SJCRH30 (cell line): ENCODE measurements around the genes ROBO4 and CDON.

GRCh38 chr11:124897507-124898054 is at the start of gene ROBO4:
TSS of gene ROBO4 (minus strand) at chr11:124897865.
- RAMPAGE, long total RNA = no peak

- RAMPAGE, long total RNA = no peak
Measured at GRCh38 chr11:125408151-125408861, 87.8 kb downstream of the FEZ1 start.

- RAMPAGE, long total RNA = no peak
Measured at GRCh38 chr11:125443756-125444400, 52.2 kb downstream of the FEZ1 start.

- RAMPAGE, long total RNA = no peak
Measured at GRCh38 chr11:125455882-125456439, 40.1 kb downstream of the FEZ1 start.

DNA sequence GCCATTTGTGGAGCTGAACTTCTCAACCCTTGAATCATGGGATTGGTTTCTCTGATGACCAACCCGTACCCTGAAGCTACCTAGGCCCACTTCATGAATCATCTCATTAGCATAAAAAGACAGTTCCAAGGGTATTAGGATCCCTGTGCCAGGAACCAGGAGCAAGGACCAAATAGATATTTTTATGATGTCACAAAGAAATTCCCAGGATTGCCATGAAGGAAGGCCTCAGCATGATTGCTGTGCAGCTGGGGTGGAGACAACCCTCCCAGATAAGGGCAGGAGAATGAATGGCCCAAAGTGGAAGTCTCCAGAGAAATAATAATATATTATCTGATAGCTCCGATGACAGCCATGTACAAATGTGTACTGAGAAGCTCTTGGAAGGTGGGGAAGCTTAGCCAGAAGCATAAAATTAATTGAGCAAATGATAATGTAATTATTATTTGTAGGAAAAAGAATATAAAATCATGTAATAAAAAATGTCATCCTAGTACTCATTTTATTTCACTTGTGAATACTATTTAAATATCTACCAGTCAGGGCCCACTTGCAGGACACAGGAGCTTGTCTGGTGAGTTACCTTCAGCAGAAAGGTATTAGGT is 3.8 kb upstream of the ACRV1 start:
- RAMPAGE, long total RNA = no peak

DNA sequence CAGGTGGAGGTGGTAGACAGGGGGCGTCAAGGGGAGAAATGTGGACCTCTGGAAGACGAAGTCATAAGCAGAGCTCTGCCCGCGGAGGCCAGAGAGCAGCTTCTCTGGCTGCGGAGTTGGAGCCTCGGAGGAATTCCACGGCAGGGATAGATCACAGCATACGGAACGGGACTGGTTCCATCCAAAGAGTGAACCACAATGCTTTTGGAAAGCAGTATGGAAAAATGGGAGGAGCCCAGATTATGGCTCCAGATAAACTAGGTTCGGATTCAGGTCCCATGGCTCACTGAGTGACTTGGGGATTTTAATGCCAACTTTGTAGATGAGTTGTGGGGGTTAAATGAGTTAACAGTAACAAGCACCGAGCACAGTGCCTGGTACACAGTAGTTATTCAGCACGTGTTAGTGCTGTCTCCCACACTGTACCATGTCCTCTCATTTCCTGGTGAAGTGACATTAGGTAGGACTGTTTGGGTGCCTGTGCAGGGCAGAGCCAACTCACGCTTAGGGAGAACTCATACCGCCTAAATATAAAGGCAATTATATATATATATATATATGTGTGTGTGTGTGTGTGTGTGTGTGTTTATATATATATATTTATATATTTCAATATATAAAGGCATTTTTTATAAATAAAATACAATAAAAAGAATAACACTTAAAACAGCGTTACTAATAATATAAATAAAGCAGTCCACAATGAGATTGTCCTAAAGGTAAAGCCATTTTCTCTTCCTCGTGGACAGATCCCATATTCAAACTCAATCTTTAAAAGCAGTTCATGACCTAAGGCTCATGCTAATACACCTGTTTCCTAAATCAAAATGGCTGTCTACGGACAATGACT is 12.4 kb downstream of the VSIG10L2 start:
- RAMPAGE, long total RNA = no peak

- RAMPAGE, long total RNA = no peak
Measured at GRCh38 chr11:126061954-126063121, at the start of gene CDON. TSS of gene CDON (minus strand) at chr11:126062866.

GRCh38 chr11:126104367-126104858 is 41.7 kb upstream of the CDON start:
- RAMPAGE, long total RNA = no peak

GRCh38 chr11:126172479-126173258 is 38.8 kb downstream of the RPUSD4 start:
- RAMPAGE, long total RNA = no peak

DNA sequence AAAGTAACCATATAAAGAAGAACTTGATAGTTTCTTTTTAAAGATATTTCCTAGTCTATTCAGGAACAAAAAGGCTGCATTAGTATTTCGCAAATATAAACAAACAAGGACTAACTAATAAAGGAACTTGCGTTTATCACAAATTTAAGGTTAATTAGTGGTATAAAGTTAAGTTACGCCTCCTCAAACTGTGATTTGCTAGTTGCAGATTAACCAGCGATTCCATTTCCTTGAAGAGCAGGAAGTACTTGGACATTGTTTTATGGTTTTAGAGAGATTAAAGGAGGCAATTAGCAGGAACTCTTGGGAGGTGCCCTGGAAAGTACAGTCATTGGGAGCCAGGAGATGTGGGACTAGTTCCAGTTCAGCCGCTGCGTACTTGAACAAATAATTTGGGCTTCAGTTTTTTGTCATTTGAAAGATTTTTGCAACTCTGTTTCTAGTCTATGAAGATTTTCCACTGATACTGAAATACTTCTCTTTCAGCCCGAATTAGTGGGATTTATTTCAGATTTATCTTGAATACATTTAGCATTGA is 3.2 kb downstream of the FAM118B start:
- RAMPAGE, long total RNA = no peak

GRCh38 chr11:126284905-126285160 is 1.9 kb downstream of the TIRAP start:
- RAMPAGE, long total RNA = no peak

DNA sequence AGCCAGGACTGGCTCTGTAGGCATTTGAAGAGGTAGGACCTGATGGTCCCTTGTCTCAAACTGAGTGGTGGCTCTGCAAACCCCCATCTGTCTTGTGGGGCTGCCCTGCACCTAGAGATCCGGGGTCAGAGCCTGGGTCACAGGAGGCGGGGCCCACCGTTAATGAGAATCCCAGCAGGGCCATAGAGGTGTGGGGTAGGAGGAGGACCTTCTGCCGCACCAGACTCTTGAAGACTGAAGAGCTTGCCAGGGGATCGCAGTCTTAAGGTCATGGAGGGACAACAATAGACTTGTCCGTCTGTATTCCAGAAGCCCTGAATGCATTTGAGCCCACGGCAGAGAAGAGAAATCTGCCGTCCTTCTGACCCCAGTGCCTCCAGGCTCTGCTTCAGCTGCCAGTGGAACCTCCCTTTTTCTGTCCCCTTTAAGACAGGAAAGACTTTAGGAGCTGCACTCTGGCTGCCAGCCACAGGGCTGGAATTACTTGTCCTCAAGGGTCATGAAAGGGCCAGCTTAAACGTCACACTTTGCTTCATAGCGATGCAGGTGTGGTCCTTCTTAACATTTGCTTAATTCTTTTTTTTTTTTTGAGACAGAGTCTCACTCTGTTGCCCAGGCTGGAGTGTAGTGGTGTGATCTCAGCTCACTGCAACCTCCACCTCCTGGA is 15.6 kb upstream of the ST3GAL4 start:
- RAMPAGE, long total RNA = no peak

GRCh38 chr11:126430608-126431020 is 75.1 kb downstream of the ST3GAL4 start:
- RAMPAGE, long total RNA = no peak

DNA sequence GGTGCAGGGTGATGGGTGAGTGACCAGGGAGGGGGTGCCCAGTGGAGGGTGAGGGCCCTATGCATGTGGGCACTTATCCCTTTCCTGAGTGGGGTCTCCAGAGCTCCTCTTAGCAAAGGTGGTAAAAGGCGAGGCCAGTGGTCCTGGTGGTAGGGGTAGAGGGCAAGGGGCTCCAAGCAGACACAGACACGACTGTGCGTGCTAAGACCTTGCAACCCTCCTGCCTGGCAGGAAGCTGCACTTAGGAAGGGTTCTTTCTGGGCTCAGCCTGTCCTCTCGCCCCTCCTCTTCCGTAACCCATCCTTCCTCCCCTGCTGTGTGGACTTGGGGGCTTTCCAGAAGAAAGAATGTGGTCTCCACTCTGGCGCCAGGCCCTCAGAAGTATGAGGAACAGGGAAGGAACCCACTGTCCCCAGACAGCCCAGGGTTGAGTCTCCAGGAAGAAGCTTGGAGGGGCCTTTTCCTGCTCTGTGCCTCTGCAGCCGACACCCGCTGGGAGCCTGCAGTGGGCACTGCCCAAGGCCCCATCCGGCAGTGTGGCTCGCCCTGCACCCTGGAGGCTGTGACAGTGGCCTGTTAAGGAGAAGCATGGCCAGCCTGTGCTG is 112.5 kb downstream of the ST3GAL4 start:
- RAMPAGE, long total RNA = no peak

- RAMPAGE, long total RNA = no peak
Measured at GRCh38 chr11:126629234-126629860, 273.9 kb downstream of the ST3GAL4 start.

GRCh38 chr11:126685668-126686158 is 314.9 kb downstream of the KIRREL3 start:
- RAMPAGE, long total RNA = no peak

GRCh38 chr11:128021324-128021852 is 566.0 kb downstream of the ETS1 start:
- RAMPAGE, long total RNA = no peak

GRCh38 chr11:128299028-128299880 is 288.1 kb downstream of the ETS1 start:
- RAMPAGE, long total RNA = no peak

- RAMPAGE, long total RNA = no peak
Measured at GRCh38 chr11:128411729-128412324, 175.5 kb downstream of the ETS1 start.

- RAMPAGE, long total RNA = no peak
Measured at GRCh38 chr11:128457108-128457680, 130.2 kb downstream of the ETS1 start.